ENCODE data around the genes INPP5J, PRR14L and SLC5A1.

- RRBS, 2 experiments: 6 to 24% methylated on average over 2 of the region's 11 CpGs
These were observed at the start of gene INPP5J for GRCh38 chr22:31121978-31123108. Gene INPP5J (plus strand): TSS chr22:31122966.

GRCh38 chr22:31283588-31283987 is 8.7 kb downstream of the PIK3IP1 start:
- RRBS, 2 experiments: no CpG with 5 or more reads among the region's 5 CpGs

DNA sequence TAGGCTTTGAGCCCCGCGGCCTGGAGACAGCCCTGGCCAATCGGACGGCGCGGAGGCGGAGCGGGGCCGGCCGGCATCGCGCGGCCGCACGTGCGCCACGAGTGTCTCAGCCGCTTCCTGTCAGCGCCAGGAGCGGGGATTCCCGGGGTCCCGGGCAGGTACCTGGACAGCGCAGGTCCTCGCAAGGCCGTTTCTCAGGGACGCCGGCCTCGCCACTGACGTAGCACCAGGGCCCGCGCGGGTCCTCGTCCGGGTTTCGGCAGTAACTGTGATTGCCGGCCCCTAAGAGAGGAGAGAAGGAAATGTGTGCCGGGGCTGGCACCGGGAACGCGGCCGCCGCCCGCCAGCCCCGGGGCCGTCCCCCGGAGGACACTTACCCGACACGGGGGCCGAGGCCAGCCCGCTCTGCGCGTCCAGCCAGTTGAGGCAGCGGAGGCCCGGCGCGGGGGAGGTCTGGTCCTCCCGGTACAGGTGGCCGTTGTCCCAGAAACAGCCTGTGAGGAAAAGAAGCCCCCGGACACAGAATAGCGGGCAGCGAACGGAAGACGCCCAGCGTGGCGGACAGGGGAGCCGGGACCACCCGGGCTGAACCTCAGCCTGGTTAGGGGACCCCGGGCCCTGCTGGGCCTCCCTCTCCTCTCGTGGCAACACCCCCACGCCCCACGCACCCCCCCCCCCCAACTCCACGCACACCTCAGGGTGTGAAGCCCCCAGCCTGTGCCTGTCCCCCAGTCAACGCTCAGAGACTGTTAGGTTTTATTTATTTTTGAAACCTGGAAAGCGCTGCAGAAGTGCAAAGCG is 1.3 kb downstream of the PIK3IP1 start:
- RRBS, 2 experiments: under 1 to 6% methylated on average over 41 to 43 of the region's 75 CpGs

GRCh38 chr22:31291604-31292096 is 638 bp downstream of the PIK3IP1 start:
- RRBS, 2 experiments: 15% methylated on average over 5 of the region's 12 CpGs; no CpG with 5 or more reads in 1 of the 2 experiments

DNA sequence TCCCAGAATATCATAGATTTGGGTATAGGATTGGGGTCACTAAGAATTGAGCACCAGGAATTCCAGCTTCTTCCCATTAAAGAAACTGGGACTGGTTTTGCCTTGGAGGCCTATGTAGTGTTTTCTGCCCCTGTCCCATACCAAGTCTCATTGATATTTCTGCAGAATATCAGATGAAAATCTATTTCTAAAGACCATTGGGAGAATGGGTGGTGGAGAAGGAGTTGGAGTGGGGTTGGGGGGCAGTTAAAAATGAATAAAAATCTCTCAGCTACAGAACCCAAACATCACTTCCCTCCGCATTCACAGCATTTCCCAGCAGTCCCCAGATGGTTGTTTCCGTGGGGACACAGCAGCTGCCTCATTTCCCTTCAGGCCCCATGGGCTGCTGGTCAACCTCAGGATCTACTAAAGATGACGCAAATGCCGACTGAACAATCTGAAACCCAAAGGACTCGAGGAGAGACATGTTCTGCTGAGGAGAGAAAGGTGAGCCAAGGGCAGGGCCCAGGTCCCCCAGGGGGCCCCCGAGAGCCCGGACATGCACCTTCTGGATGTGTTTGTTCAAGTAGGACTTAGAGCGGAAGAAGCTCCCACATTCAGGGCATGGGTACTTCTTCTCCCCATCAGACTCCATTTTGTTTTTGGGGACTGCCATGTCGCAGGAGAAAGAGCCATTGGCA is 19.5 kb downstream of the PATZ1 start:
- RRBS, 2 experiments: no CpG with 5 or more reads among the region's 9 CpGs

DNA sequence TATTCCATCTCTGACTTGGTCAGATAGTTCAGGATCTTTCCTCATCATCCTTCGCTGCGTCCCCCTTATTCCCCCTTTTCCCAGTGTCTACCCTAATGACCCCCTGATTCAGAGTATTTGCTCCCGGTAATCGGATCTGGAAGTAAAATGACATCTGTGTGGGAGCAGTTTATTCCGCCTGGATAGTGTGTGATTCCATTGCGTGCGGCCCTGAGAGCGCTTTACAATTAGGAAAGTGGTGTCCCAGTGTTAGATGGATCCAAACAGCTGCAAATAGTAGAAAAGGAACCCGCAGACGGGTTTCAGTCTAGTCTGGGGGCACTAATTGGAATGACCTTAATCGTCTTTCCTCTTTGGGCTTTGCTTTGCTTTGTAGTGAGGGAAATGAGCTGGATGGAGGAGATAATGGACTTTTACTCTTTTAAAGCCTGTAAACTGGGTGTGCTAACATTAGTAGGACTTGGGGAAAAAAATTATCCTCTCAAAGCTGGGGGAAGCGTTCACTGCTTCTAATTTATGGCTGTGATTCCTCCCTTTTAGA is 746 bp downstream of the DRG1 start:
- RRBS, 2 experiments: no CpG with 5 or more reads among the region's 12 CpGs

- RRBS, 2 experiments: no CpG with 5 or more reads among the region's 10 CpGs
These were observed 40.2 kb downstream of the DRG1 start for GRCh38 chr22:31439434-31440145.

DNA sequence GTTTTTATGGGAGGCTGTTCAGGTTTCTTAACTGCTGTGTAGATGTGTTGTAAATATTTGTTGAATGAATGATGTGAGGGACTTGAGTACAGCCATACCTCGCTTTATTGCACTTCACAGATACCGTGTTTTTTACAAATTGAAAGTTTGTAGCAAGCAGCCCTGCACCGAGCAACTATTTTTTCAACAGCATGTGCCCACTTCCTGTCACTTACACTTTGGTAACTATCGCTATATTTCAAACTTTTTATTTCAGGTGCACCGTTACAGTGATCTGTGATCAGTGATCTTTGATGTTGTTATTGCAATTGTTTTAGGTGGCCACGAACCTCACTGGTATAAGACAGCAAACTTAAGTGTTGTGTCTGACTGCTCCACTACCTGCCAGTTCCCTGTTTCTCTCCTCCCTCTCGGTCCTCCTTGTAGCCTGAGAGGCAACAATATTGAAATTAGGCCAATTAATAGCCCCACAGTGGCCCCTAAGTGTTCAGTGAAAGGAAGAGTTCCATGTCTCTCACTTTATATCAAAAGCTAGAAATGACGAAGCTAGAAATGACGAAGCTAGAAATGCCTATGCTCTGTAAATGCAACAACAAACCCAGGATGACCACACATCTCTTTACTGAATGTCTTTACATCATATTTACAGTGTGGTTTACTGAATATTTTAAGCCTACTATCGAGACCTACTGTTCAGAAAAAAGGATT is 946 bp downstream of the SFI1 start:
- RRBS, 2 experiments: no CpG with 5 or more reads among the region's 10 CpGs

DNA sequence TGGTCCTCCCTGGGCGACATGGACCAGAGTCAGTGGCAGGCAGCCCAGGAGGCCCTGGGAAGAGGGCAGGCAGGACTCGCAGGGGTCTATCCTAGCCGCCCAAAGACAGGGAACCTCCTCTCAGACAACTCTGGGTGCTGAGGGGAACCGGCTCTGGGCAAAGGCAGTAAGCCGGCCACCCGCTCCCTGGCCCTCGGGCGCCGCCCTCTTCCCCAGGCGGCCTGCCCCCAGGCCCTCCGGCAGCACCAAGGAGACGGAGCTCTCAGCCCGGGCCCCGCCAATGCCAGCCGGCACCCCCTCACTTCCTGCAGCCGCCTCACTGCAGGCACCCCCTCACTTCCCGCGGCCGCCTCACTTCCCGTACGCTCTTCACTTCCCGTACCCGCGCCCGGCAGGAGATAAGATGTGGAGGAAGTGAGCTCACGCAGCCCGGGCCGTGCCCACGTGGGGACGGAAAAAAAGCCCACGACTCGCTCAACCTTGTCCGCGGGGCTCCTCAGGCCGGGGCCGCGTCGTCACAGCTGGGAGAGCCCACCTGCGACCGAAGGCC is 31.8 kb downstream of the PISD start:
- RRBS, 2 experiments: 1 to 4% methylated on average over 28 to 29 of the region's 40 CpGs

DNA sequence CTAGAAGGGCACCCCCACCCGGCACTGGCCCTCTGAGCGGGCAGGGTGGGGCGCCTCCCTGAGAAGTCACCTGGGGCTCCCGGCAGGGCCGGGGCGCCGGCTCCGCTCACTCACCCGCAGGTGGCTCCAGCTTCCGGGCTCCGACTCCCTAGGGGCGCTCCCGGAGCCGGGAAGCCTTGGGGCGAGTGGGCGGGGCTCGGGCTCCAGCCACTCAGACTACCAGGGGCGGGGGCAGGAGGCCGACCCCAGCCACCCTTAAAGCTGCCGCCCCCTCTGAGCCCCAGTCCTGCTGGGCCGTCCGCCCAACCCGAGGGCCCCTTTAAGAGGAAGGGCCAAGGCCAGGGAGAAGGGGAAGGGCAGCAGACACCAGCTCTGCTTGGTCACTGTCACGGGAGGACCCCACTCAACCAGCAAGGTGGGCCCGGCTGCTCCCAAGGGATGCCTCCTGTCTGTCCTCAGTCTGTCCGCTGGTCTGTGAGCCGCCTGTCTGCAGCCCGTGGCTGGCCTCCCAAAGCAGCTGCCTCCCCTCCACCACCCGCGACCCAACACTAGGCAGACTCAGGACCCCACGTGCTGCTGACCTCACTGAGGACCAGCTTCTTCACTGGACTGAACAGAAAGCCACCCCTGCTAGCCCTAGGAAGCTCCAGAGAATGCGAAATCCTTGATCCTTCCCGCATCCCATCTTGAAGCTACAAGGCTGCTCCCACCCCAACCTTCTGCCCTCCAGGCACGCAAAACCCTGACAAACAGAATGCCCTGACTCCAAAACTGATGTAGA is 31.1 kb downstream of the PISD start:
- RRBS, 2 experiments: 3 to 11% methylated on average over 4 to 7 of the region's 34 CpGs

- RRBS, 2 experiments: no CpG with 5 or more reads among the region's 4 CpGs
These were observed 14.5 kb downstream of the PISD start for GRCh38 chr22:31647475-31647944.

DNA sequence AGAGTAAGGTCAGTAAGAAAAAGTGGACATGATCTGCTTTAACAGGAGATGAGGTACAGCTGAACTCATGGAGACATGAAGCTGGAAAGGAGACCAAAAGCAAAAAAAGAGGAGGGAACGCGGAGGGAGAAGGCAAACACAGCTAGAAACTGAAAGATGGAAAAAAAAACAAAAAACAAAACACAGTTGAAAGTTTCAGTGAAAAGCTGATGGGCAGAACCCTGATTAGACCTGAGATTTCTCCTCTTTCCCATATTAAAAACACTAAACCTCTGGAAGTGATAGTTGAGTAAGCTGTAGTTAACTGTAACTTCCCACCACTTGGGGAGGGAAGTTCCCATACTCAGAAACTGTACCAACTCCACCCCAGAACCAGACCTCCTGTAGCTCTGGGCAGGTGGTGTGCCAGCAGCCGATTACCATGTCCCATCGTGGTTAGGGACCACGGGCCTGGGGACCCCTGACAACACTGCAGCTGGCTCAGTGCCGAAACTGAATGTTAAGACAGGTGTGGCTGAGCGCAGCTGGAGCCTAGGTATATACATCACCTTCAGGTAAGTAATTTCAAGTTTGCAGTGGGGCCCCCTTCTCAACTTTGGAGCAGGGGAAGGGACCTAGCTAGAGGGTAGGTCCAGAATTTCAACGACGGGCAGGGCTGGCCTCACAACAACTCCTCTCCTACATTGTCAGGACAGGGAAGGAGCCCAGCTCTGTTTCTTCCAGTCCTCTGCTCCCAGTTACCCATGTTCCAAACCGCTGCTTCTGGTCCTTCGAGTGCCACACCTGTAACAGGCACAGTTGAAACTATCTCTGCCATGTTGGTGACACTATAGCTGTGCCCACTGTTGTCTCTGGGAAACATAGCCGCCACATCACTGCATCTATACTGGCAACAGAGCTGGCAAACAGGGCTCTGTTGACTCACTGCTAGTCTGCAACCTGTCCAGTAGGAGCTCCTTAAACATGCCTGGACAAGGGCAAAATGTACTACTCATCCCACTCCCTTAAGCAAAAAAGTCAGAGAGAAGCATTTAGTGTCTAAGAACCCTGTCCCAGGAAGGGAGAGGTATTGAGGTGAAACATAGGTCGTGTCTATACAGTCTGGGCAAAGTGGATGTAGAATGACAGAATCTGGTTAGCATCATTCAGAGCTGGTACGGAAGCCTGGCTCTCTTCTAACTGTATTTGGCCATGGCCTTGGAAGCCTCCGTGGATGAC is 20.8 kb upstream of the PISD start:
- RRBS, 2 experiments: no CpG with 5 or more reads among the region's 15 CpGs

- RRBS, 2 experiments: 2 to 5% methylated on average over 13 to 17 of the region's 68 CpGs
These were observed at the start of gene PRR14L for GRCh38 chr22:31749496-31750638. Gene PRR14L (minus strand): TSS chr22:31750132.

GRCh38 chr22:31870781-31871271 is 73.5 kb upstream of the YWHAH start:
- RRBS, 2 experiments: no CpG with 5 or more reads among the region's 7 CpGs

DNA sequence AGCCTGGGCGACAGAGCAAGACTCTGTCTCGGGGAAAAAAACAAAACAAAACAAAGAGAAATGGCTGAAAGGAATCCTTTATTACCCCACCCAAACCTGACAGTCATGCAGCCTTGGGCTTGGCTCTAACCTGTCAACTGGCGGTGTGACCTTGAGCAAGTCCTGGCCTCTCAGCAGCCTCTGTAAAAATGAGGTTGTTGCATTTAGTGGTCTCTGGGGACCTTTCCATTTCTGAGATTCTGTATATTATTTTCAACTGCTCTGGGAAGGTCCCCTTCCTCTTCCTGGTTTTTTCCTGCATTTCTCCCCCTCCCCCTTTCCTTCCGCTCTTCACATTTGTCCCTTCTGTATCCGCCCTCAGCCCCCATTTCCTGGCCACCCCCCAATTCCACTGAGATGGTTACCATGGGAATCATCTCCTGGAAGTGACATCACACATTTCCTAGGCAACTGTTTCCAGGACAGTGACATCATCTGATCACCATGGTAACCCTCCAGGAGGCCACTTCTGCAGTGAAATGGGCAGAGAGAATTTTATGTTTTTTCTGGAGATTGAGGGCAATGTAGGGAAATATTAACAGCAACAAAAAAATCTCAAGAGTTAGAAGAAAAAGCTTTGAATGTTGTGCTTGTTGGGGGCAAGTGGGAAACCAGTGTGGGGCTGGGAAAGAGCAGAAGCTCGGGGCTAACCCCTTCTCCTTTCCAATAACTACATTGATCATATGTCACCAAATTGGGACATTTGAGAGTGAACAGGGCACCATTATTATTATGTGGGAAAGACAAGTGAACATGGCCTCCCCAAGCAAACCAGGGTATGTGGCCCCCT is 19.6 kb downstream of the YWHAH start:
- RRBS, 2 experiments: no CpG with 5 or more reads among the region's 6 CpGs

GRCh38 chr22:32042795-32043679 is at the start of gene SLC5A1:
Gene SLC5A1 (plus strand): TSS chr22:32043261.
- RRBS, 2 experiments: no CpG with 5 or more reads among the region's 35 CpGs

DNA sequence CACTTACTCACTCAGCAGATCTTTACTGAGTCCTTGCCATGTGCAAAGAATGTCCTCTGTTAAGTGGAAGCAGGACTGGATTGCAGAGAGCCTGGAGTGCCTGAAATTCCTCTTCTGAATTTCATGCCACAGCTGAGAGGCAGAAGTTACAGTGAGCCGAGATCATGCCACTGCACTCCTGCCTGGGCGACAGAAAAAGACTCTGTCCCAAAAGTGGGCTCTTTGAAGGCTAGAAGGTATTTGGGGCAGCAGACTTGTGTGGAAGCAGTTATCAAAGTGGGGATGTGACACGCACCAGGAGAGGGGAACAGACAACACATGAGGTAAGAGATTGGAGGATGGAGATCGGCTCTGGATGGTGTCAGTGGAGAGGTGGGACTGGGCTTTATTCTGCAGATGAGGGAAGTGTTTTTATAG is 16.0 kb downstream of the SLC5A1 start:
- RRBS, 2 experiments: no CpG with 5 or more reads among the region's 4 CpGs

DNA sequence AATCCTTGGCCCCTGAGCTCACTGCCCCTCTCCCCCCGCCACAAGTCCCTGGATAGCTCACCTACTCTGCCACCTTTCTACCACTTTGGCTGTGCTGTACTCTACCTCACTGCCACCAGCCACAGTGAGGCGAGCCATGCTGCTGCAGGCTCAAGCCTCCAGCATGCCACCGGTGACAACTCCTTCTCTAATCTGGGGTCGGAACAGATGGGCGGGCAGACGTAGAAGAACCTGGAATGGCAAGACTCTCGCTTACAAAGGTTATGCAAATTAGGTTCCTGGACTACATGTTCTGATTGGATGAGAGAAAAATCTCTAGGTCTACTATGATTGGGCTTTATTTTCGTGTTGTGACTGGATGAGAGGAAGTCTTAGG is 37.7 kb downstream of the C22orf42 start:
- RRBS, 2 experiments: no CpG with 5 or more reads among the region's 8 CpGs

DNA sequence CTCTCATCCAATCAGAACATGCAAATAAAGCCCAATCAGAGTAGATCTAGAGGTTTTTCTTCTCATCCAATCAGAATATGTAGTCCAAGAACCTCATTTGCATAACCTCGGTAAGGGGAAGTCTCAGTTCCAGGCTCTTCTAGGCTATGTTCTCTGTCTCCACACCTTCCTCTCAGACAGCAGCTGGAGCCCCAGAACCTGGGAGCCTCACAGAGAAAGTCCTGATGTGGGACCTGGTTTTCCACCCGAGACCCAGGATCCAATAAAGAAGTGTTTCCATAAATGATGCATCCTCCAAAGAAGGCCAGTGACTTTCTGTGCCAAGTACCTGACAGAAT is 2.5 kb upstream of the RFPL3 start:
- RRBS, 2 experiments: no CpG with 5 or more reads among the region's 2 CpGs

DNA sequence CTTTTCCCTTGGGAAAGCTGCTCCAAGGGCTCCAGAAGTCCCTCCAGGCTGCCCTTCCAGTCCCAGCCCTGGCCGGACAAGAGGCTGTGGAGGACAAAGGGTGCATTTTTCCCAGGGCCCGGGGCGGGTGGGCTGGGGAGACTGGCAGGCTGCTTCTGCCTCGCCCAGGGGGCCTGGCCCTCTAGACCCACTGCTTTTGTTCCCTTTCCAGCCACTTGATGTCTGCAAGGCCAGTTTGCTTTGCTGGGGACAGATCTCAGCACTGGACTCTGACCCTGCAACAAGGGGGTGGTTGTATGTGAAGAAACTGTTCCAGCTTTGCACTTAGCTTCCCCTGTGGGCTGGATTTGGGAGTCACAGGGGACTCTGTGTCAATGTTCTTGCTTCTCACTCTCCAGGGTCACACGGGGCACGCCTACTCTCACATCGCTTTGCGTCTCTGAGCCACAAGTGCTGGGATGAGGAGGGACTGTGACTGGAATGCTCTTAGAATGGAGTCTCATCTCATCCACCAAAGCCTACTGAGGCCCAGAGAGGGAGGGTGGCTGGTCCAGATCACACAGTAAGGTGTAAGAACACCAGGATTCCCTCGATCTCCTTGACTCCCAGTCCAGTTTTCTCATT is 59.8 kb downstream of the FBXO7 start:
- RRBS, 2 experiments: 24% methylated on average over 1 of the region's 9 CpGs; no CpG with 5 or more reads in 1 of the 2 experiments

All from Panc1 (cell line).